Heart (tissue), 3 donors: Measurements from ENCODE around the gene CD8B.

- RAMPAGE, long total RNA, 2 experiments: no peak in any of the 2 experiments
These were observed 7.9 kb downstream of the ATOH8 start for GRCh38 chr2:85761712-85762093.

DNA sequence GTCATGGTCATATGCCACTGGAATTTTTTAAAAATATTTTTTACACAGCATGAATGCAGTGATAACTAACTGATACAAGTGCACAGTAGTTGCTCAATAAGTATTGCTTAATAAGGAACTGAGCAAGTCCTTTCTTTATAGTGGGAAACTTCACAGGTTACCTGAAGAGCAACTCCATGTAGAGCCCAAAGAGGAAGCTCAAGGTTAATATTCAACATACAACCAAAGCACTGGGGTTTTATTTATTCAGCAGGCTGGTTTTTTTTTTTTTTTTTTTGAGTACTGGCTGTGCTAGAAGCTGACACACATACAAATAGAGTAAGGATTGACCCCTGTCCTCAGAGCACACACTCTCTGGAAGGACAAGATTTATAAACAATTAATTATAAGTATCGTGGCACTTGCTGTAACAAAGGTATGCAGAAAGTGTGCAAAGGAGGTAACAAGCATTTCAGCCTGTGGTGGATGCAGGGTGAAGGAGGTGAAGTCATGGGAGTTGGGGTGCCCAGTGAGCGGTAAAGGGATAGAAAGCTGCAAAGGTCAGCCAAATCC, 52.7 kb downstream of the ATOH8 start:
- RAMPAGE, long total RNA, 2 experiments: no peak in any of the 2 experiments

DNA sequence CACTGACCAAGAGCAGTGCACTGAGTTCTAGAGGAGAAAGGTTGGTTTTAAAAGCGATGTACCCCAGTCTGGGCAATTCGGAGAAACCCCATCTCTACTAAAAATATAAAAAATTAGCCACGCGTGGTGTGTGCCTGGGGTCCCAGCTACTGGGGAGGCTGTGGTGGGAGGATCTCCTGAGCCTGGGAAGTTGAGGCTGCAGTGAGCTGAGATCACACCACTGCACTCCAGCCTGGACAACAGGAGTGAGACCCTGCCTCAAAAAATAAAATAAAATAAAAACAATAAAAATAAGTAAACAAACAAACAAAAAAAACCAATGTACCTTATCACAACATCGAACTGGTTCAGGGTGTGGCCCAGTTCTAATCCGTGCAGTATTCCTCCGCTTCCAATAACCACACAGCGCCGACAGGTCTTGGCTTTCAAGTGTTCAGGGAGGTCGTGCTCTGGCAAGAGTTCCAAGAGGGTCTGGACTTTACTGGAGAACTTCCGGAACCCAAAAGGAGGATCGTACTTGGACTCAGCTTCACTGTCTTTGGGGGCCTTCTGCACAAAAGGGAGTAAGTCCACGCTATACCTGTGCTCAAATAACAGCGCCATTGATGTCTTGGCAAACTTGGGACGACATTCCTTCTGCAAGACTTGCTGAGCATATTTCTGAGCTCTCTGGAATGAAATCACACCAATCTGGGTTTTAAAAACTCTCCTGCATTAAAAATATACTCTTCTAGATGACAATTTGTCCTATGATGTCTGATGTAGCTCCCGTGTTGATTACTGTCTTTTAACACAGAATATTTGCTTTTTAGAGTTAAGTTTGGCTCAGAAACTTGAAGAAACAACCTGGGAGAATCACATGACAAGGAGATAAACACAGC, 41.0 kb downstream of the ST3GAL5 start:
- RAMPAGE, long total RNA, 2 experiments: no peak in any of the 2 experiments

GRCh38 chr2:85904809-85905884, 16.4 kb upstream of the ST3GAL5 start:
- RAMPAGE, long total RNA, 2 experiments: no peak in any of the 2 experiments

- RAMPAGE, long total RNA, 2 experiments: no peak in any of the 2 experiments
These were observed 60.5 kb upstream of the ST3GAL5 start for GRCh38 chr2:85949053-85949855.

- RAMPAGE, long total RNA, 2 experiments: no peak in any of the 2 experiments
These were observed 25.8 kb downstream of the POLR1A start for GRCh38 chr2:86079858-86080364.

DNA sequence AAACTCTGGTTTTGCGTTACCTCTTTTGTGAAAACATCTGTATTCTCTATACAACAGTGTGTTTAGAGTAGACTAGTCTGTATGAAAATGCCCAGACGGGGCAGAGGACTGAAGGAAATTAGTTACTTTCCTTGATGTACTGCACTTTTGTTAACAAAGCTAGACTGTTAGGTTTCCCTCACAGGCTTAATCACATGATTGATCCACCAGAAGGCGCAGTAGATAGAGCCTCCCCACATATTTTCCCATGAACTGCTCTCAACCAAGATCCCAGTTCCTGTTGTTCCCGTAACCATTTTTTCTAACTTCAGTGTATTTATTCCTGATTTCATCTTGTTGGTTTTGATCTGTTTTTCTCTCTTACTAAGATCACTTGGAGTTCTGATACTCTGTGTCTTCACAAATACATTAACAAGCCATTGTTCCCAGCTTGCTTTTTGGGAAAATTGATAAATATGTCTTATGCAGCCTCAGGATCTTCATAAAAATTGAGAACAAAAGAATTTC, 2.7 kb downstream of the MRPL35 start:
- RAMPAGE, long total RNA, 2 experiments: no peak in any of the 2 experiments

DNA sequence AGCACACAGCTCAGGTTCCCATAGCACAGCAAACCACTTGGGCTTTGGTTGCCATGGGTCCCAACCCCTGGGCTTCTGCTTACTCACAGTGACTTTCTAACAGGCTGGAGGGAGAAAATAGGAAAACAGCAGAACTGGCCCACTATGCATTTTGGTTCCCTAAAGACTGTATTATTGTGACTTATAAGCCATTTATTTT, 46.7 kb downstream of the REEP1 start:
- RAMPAGE, long total RNA, 2 experiments: no peak in any of the 2 experiments

GRCh38 chr2:86368243-86368807, 30.9 kb upstream of the REEP1 start:
- RAMPAGE, long total RNA, 2 experiments: no peak in any of the 2 experiments

- RAMPAGE, long total RNA, 2 experiments: no peak in any of the 2 experiments
These were observed 20.0 kb downstream of the RNF103 start for GRCh38 chr2:86603672-86604120.

- RAMPAGE, long total RNA, 2 experiments: no peak in any of the 2 experiments
These were observed 27.9 kb downstream of the RMND5A start for GRCh38 chr2:86747981-86748403.

DNA sequence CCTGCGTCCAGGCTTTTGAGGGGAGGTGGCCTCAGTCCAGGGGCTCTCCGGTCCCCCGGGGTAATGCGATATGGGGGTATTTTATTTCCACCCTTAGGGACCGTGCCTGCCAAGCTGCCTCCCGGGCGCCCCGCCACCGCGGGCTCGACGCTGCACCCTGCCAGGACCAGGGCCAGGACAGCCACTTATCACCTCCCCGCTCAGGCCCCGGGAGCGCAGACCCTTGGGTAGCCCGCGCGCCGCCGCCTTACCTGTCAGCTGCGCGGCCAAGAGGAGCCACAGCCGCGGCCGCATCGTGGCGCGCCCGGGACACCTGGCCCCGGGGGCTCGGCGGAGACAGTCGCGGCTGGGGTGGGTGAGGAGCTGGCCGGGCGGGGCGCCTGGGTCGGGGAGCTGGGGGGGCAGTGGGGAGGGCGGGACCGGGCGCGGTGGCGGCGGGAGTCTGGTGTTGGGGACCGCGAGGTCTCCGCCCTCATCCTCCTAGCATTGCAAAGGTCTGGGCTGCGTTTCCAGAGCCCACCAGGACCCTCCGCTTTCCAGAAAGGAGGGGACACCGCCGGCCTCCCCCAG, at the start of gene CD8B:
TSS of gene CD8B (minus strand) at position 315 of the 570 bp plus-strand sequence.
- RAMPAGE, long total RNA, 2 experiments: no peak in any of the 2 experiments

- RAMPAGE, long total RNA, 2 experiments: no peak in any of the 2 experiments
These were observed 55.3 kb upstream of the PLGLB1 start for GRCh38 chr2:87076862-87077383.

- RAMPAGE, long total RNA, 2 experiments: no peak in any of the 2 experiments
These were observed 270.2 kb upstream of the PLGLB2 start for GRCh38 chr2:87477637-87478100.

- RAMPAGE, long total RNA, 2 experiments: no peak in any of the 2 experiments
These were observed 248.0 kb upstream of the PLGLB2 start for GRCh38 chr2:87499751-87500424.

GRCh38 chr2:87594833-87595391, 153.0 kb upstream of the PLGLB2 start:
- RAMPAGE, long total RNA, 2 experiments: no peak in any of the 2 experiments

GRCh38 chr2:87636768-87637258, 111.1 kb upstream of the PLGLB2 start:
- RAMPAGE, long total RNA, 2 experiments: no peak in any of the 2 experiments

- RAMPAGE, long total RNA, 2 experiments: no peak in any of the 2 experiments
These were observed 85.6 kb upstream of the PLGLB2 start for GRCh38 chr2:87662234-87662713.

DNA sequence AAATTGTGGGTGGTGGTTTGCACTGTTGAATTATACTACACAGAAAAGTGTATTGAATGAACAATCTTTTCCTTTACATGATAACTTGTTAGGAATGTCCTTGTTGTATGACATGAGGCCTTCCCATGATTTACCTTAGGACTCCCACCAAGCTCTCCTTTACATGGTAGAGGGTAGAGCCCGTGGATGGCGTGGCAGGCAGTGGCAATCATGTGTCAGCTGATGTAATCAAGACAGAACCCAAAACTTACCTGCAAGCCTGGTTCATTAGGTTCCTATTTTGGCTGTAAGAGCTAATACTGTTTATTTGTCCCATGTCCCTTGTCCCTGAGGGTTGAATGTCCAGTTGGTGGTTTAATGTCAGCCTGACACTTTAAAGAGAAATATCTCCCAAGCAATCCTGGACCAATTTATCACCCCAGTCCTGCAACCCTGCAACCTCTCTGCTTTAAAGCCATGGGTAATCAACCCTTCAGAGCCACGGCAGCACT, 5.9 kb upstream of the FABP1 start:
- RAMPAGE, long total RNA, 2 experiments: no peak in any of the 2 experiments

DNA sequence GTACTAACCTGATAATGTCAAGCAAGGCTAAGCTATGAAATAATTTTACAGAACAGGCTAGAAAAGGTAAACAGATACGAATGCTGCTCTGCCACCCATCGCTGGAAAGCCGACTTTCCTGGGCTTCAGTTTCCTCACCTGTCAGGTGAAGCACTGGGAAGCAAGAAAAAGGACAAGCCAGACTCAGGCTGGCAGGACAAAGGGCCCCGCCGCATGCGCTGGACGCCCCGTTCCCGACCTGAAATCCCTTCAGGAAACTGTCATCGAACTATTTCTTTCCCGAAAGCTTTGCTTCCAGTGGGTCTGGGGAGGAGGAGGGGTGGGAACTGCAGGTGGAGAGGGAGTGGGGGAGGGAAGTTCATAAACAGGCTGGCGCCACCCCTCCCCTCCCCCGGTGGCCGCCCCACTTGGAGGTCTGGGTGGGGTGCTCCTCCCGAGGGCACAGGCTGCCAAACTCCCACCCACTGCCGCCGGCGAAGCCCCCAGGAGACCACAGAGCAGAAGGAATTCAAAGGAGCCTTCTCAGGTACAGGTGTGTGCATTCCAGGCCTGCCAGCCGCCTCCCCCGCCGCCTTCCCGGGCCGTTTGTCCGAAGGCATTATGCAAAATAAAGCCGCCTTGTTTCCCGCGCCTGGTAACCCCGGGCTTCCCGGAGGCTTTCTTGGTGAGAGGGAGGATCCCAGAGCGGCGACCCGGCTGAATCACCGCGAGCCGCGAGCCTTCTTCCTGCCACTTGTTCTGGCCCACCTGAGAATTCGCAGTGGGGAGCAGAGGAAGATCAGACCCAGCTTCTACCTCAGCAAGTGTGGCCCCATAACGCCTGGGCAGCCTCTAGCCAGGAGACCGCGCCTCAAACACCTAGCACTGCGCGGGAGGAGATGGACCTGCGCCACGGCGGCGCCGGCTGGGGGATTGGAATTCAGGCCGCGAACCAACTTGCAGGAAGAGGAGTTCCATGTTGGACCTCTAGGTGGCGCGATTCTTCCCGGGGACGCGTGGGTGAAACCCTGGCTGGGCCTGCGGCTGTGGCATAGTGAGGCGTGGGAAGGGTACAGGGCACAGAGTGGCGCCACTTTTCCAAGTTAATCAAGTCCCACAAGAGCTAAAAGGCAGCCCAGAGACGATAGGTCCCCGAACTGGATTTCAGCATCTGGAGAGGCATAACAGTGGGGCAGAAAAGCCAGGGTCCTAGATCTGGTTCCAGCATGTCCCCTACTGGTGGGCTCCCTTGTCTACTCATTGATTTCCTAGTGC, 101.9 kb downstream of the FOXI3 start:
- RAMPAGE, long total RNA, 2 experiments: no peak in any of the 2 experiments